ENCODE measurements around a stretch of chr10.

DNA sequence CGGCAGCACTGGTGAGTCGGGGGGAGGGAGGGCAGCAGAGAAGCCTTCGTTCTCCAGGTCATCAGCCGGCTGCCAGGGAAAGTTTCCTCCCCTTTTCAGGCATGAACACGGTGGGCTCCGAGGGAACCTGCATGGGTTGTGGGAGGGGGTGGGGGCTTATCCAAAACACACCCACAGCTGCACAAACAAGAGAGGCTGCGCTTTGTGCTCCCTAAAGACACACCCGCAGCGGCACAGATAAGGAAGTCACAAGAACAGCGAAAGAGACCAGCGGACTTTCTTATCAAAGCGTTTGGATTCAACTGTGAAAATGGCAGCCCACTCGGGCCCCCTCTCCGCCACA, 62.4 kb upstream of the NKX6-2 start:
- PRO-cap: no peak
- RAMPAGE, long total RNA, 2 experiments: no peak in any of the 2 experiments

DNA sequence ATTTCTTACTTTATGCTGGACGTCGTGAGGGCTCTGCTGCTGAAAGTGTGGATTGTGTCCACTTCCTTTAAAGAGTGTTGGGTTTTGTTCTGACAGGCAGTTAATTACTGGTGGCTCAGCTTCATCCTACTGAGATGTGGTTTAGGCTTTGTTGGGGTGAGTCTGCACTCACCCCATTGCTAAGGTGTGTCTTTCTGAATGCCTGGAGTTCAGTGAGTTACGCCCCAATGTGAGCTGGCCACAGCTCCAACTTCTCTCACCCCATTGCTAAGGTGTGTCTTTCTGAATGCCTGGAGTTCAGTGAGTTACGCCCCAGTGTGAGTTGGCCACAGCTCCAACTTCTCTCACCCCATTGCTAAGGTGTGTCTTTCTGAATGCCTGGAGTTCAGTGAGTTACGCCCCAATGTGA, 39.7 kb downstream of the CFAP46 start:
- PRO-cap: no peak
- RAMPAGE, long total RNA, 2 experiments: no peak in any of the 2 experiments

DNA sequence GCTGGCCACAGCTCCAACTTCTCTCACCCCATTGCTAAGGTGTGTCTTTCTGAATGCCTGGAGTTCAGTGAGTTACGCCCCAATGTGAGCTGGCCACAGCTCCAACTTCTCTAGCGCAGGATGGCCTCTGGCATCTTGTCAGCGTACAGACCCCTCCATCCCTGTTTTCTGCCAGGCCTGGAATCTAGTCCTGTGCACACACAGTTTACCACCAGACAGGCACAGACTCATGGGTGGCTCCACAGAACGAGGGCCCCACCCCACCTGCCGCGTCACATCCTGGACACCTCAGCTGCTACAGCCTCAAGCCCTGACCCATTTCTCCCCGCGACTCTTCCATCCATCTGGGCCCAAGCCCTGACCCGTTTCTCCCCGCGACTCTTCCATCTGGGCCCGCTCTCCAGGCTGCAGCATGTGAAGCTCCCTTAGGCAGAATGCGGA, 39.2 kb downstream of the CFAP46 start:
- PRO-cap: no peak
- RAMPAGE, long total RNA, 2 experiments: no peak in any of the 2 experiments

GRCh38 chr10:133009017-133010131, 67.0 kb upstream of the CFAP46 start:
- PRO-cap: no peak
- RAMPAGE, long total RNA, 2 experiments: no peak in any of the 2 experiments

DNA sequence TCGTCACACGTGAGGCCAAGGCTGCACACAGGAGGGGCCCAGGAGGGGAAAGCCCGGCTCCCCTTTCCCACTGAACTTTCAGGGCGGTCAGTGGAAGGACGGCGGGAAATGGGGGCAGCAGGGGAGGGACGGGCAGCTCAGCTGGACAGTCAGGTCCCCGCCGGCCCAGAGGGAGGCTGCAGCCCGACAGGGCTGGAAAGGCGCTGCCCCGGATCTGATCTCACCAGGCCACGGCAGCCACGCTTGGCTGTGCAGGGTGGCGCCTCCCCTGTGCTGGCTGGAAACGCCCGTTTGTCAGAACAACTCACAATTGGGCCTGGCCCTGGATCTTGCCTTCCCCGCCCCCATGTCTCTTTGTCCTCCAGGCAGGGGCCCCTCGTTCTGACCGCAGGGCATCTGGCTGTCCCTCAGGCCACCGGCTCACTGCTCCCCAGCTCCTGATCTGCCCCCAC, 43.2 kb upstream of the ADGRA1 start:
- PRO-cap: no peak
- RAMPAGE, long total RNA, 2 experiments: no peak in any of the 2 experiments

- PRO-cap: no peak
- RAMPAGE, long total RNA, 2 experiments: no peak in any of the 2 experiments
These were observed 1.1 kb upstream of the ADAM8 start for GRCh38 chr10:133277646-133278356.

GRCh38 chr10:133289714-133290465, 13.2 kb upstream of the ADAM8 start:
- PRO-cap: no peak
- RAMPAGE, long total RNA, 2 experiments: no peak in any of the 2 experiments

DNA sequence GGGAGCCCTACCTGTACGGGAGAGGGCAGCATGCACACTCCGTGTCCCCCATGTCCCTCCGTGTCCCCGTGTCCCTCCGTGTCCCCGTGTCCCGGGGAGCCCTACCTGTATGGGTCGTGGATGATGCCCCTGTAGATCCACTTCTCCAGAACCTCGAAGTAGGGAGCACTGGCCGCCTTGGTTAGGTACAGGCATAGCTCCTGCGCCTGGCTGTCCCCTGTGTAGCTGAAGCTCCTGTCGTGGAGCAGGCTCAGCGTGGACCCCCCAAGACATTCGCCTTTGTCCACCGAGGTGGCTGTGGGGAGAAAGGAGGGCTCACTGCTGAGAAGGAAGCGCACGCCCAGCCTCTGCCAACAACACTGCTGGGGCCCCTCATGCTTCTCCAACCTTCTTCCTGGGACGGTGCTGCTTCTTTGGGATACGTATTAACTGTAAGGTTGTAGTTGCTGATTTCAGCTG, 15.8 kb upstream of the ADAM8 start:
- PRO-cap: no peak
- RAMPAGE, long total RNA, 2 experiments: no peak in any of the 2 experiments

- PRO-cap: no peak
- RAMPAGE, long total RNA, 2 experiments: no peak in any of the 2 experiments
These were observed 7.2 kb downstream of the CALY start for GRCh38 chr10:133329272-133330088.

DNA sequence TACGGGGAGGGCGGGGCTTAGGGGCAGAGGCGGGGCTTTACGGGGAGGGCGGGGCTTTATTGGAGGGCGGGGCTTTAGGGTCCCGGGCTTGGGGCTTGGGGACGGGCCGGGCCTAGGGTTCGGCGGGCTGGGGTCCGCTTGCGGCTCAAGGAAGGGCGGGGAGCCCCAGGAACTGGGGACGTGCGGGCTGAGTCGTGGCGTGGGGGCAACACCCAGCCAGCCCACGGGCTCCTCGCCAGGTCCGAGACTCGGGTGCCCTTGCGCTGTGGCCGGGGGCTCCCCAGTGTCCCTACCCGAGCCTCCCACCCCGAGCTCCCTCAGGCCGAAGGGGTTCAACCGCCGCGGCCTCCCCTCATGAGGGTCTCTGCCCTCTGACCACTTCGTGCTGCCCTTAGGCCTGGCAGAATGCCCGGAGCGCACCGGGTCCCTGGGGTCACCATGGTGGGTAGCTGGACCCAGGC, 318 bp upstream of the FUOM start:
- PRO-cap: bidirectional peak, plus-strand start at position 77 of the sequence, minus-strand start outside the sequence
- RAMPAGE, long total RNA, 2 experiments: no peak in any of the 2 experiments

GRCh38 chr10:133524860-133526232, 1.8 kb upstream of the CYP2E1 start:
- PRO-cap: no peak
- RAMPAGE, long total RNA, 2 experiments: no peak in any of the 2 experiments

DNA sequence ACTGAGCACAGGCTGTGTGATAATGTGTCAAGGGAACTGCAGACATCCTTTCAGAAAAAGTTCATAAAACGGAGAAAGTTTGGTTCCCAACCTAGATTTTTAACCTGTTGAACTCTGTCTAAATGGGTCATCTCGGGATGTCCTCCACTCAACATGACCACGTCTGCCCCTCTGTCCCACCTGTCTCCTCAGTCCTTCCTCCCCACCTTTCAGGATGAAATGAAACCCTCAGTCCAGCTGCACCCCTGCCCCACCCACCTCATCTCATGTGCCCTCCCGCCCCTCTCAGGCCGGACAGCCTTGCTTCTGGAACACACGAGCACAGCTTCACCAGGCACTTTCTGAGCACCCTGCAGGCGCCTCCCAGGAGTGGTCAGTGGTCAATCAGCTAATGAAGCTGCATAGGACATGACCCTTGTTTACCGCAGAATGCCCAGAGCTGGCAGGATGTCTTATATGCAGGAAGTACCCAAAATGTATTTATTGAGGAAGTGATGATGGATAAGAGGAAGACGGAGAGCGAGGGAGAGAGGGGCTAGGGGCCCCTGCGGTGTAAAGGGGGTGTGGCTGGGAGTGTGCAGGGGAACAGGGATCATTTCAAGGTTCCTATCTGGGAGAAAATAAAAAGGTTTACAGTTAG, 3.2 kb downstream of the CYP2E1 start:
- PRO-cap: no peak
- RAMPAGE, long total RNA, 2 experiments: no peak in any of the 2 experiments

GRCh38 chr10:133538394-133538613, 11.1 kb downstream of the CYP2E1 start:
- PRO-cap: no peak
- RAMPAGE, long total RNA, 2 experiments: no peak in any of the 2 experiments